Heart (tissue), 3 donors: Measurements from ENCODE around the genes CRY2, LARGE2 and ATG13.

DNA sequence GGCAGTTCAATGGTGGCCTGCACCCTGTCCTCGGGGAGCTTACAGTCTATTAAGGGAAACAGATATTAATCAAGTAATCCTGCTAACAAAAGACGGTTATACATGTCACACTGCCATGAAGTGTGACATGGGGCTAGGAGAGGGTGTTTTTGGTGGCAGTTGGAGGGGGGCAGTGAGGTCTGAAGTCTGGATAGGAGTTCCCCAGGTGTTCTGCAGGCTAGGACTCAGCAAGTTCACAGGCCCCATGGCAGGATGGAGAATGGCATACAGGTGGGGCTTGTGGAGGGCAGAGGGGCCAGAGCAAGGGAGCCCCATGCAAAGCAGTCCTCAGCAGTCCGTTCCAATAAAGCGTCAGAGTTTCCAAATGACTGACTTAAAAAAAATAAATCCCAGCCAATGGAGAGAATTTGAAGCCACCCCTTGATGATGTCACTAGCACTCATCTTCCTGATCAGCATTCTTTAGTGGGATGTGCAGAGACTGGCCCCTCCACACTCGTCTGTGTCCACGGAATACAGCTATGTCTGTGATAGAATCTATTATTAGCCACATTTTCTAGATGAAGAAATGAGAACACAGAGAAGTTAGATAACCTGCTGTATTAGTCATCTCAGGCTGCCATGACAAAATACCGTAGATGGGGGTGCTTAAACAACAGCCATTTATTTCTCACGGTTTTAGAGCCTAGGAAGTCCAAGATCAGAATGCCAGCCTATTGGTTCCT lies 32.6 kb downstream of the PRDM11 start:
- RAMPAGE, long total RNA, 2 experiments, result no peak in any of the 2 experiments

- RAMPAGE, long total RNA, 2 experiments, result no peak in any of the 2 experiments
Measured at GRCh38 chr11:45333399-45334085, 47.4 kb upstream of the SYT13 start.

DNA sequence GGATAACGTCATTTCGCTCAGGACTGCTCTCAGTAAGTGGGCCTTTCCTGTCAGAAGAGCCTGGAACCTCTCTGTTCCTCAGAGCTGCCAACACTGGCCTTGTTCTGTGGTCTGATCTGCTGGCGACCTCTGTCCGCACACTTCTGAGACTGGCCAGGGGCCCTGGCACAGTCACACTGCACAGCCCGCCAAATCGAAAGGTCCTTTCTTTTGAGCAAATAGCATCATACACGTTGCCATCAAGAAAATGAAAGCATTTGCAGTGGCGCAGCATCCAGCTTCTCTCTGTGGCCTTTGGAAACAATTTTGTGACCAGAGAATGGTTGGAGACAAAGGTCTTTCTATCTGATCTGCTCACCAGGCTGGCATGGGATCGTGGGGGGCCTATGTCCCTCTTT lies 80.1 kb upstream of the SYT13 start:
- RAMPAGE, long total RNA, 2 experiments, result no peak in any of the 2 experiments

DNA sequence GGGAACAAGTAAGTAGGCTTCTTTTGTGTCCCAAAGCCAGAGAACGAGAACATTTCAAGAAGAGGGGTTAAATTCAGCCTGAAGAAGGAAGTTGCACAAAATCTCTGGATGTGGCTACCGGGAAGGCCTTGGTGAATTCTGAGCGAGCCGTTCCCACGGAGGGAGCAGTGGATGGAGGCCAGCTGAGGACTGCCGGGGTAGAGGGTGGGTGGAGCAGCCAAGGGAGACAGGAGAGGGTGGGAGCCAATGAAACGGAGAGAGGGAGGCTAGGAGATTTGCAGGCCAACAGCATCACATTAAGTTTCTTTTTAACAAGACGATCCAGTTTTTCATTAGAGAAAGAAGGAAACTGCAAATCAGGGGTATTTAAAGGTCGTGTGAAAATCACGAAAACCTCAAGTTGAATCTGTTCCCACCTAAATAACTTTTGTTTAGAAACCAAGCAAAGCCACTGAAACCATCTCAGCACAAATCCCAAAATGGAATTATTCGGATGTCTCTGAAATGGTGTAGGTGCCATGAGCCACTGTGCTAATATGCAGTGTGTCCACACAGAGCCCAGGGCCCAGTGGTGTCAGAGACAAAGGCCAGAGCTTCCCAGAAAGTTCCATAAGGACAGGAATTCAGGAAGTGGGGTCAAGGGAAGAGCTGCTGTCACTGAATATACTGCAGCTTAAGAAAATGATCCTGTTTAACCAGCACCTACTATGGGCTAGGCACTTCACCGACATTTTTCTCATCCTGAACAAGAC lies 59.7 kb upstream of the SLC35C1 start:
- RAMPAGE, long total RNA, 2 experiments, result no peak in any of the 2 experiments

DNA sequence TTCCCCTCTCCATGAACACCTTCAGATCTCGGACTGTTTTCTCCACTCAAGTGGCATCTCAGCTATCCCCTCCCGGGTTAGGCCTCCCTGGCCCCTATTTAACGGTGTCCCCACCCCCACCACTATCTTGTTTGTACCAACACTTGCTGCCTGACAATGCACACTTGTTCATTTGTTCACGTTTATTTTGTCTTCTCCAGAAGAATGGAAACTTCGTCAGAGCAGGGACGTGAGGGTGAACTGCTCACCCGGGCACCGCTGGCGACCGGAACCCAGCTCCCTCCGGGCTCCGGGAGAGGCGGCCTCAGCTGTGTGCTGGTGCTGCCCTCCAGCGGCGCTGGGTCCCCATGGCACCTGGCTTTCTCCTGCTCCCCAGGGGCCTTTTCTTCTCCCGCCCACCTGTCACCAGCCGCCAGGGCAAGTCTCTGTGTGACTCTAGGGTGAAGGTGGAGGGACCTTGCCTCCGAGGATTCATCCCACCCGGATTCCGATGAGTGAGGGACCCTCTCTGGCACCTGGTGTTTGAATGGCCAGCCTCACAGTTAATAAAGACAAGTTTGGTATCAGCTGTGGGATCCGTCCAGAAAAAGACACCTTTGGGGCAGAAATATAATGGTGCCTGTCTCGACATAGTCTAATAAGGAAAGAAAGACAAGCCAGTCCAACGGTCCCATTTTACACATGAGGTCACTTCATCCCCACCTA lies 33.0 kb upstream of the SLC35C1 start:
- RAMPAGE, long total RNA, 2 experiments, result no peak in any of the 2 experiments

GRCh38 chr11:45798743-45799038 lies 6.3 kb upstream of the SLC35C1 start:
- RAMPAGE, long total RNA, 2 experiments, result no peak in any of the 2 experiments

GRCh38 chr11:45847390-45848429 lies at the start of gene CRY2:
CRY2 (plus strand) TSS chr11:45847475.
- RAMPAGE, long total RNA, 2 experiments, result start-site peak on the plus strand in 1 of 2 experiments, at chr11:45847472-45847493 at its widest, 195 reads per replicate

- RAMPAGE, long total RNA, 2 experiments, result no peak in any of the 2 experiments
Measured at GRCh38 chr11:45921936-45922990, at the start of gene LARGE2. LARGE2 (plus strand) TSS chr11:45922656.

DNA sequence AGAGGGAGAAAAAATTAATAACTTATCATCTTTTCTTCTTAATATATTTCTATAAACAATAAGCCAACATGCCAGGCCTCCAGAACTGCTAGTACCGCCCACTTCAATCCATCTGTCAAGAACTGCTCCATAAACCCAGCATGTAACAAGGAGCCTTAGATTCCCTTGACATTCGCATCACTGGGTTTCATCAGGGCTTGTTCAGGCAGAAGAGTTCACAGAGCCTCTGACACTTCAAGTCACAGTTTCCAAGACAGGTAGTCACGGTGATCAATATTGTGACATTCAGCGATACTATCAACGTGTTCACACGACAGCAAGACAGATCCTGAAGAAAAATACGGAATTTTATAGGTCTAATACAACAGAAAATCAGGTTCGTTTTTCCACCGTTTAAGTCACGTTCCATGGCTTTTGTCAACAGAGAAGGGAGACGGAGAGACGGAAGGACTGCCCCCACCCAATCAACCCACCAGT lies 61.8 kb downstream of the LARGE2 start:
- RAMPAGE, long total RNA, 2 experiments, result no peak in any of the 2 experiments

GRCh38 chr11:46272527-46273612 lies 4.6 kb upstream of the CREB3L1 start:
- RAMPAGE, long total RNA, 2 experiments, result no peak in any of the 2 experiments

- RAMPAGE, long total RNA, 2 experiments, result no peak in any of the 2 experiments
Measured at GRCh38 chr11:46273733-46274280, 3.7 kb upstream of the CREB3L1 start.

GRCh38 chr11:46277802-46278199 lies 339 bp downstream of the CREB3L1 start:
- RAMPAGE, long total RNA, 2 experiments, result no peak in any of the 2 experiments

DNA sequence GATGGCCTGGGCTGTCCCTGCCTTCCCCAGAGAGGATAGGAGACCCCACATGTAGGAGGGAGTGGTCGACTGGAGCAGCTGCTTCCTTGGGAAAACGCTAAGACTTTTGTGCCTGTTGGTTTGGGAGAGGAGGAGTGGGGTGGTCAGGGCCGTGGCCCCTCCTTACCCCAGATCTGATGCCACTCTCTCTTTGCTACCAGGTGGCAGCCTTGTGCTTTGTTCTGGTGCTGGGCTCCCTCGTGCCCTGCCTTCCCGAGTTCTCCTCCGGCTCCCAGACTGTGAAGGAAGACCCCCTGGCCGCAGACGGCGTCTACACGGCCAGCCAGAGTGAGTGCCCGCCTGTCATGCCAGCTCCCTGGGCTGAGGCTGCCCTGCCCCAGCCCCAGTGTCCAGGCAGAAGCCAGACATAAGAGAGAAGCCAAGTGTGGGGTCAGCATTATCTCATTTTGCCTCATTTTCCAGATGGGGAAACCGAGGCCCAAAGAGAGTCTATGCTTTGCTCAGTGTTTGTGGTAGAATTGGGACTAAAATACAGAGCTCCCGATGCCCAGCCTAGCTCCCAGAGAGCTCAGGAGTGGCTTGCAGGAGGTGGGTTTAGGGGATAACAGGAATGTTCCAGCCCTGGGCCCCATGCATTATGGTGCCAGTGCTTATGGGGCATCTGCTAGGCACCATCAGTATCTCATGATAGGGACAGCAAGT lies 30.0 kb upstream of the DGKZ start:
- RAMPAGE, long total RNA, 2 experiments, result no peak in any of the 2 experiments

DNA sequence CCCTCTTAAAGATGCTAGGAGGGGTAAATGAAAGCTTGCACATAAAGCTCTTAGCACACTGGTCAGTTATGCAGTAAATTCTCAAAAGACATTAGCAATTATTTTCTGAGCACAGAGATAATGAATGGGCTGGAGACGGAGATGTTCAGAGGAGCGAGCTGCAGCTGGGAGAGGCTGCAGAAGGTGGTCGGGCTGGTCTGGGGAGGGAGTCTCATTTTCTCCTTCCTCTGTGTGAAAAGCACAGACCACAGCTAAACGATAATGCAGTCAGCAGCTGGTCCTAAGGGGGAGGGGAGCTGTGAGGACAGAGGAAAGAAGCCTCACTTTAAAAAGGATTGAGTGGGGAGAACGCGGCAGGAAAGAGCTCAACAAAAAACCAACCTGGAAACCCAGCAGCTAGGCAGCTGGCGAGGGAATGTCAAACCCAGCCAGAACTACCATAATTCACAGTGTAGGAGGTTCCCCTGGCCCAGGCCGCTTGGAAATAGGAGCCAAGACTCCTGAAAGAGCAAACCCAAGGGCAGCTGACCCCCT lies 16.8 kb upstream of the DGKZ start:
- RAMPAGE, long total RNA, 2 experiments, result no peak in any of the 2 experiments

- RAMPAGE, long total RNA, 2 experiments, result no peak in any of the 2 experiments
Measured at GRCh38 chr11:46332432-46333775, 14.4 kb upstream of the DGKZ start.

DNA sequence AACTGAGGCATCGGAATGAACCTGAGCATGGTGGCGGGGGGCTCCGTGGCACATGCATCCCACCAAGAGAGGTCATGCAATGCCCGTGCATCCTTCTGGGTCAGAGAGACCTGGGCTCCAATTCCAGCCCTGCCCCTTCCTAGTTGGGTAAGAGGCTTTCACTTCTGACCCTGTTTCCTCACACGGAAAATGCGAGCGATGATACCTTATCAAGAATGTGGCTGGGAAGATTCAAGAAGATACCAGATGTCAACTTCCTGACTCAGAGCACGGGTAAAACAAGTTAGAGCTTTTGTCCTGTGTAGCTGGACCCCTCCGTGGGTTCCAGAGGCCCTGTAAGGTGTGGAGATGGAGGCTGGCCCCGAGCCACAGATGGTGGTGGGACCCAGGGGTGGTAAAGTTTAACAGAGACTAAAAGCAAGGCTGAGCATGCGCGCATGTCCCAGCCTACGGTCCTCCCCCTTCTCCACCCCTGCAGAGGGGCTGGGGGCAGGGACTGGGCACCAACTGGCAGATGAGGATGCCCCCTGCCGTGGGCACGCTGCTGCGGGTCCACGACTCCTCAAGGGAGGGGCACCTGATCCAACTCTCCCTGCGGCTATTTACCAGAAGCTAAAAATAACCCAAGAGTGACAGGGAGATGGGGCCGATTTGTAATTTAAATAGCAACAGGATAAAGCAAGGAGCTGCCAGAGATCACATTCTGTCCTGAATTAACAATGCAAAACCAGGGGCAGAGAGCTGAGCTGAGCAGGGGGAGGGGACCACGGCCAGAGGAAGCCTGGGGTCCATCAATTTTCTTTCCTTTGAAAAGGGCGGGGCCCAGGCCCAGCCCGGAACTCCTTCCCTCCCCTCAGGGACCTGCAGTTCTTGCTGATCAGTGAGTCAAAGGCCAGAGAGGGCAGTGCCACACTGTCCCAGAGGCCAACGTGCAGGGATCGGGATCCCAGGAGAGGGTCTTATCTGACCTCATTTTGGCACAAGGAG lies 8.4 kb upstream of the DGKZ start:
- RAMPAGE, long total RNA, 2 experiments, result no peak in any of the 2 experiments

DNA sequence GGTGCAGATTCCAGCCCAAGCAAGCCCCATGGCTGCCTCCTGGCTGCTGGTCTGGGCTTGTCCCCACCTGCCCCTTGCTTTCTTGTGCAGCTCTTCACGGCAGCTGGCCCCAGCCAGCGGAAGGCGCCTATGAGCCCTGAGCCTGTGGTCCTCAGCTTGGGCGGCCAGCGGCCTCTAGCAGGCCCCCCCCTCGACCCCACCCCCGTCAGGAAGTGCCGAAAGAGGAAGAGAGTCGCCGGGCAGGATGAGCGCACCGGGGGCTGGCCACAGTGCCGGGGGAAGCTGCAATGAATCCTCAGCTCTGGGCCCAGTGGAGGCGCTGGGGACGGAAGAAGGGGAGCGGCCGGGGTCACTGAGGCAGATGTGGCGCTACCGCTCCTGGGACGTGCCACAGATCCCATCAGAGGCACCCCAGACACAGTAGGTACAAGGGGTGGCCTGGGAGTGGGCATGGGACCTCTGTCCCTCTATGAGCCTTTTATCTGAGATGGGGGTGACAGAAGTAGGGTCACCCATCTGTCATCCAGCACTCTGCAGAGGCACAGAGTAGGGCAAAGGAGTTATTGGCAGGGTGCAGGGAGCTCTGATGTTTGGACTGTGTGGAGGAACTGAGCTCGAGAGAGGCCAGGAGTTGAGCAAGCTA lies 2.0 kb upstream of the DGKZ start:
- RAMPAGE, long total RNA, 2 experiments, result start-site peak on the plus strand in 1 of 2 experiments, centred at position 266 of the sequence, 153 reads per replicate

DNA sequence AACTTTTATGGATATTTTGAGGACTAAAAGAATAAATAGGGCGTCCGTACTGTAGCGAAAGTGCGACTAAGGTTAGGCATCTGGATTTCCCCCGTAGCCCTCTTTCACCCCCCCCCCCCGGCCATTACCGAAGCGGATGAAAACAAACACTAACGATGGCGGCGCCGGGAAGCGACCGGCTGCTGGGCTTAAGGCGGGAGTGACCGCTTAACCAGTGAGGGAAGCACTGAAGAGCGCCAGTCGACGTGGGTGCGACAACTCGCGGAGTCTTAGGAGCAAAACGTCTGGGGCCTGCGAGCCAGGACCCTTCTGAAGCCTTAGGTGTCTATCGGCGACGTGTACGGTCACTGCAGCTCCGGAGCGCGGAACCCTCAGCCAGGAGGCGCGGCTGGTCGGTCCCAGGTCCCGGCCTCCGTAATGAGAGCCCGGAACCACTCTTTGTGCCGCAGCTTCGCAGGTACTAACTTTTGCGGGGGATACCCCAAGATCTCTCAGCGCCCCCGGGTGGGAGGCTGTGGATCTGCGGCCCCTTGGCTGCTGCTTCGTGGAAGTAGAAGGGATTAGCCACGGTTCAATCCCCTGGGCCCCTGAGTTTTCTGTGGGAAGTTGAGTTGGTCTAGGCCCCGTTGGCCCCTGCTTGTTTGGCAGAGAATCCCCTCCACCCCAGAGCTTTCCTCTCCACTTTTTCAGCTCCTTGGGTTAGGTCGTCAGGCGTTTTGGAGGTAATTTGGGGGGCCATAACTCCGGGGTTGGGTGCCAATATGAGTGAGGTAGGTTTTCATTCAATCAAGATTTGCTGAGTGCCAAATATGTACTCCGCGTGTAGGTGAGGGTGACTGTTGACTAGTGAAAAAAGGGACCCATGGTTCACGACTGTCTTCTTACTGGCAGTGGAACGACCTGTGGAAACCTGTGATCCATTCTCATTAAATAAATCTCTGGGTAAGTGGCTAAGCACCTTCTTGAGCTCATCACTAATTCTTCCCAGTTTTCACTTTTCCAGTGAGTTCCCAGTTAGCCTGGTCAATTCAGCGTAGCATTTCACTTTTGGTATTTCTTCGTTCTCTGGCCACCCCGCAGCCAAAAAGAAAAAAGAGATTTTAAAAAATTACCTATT lies at the start of gene ATG13:
TSS of gene ATG13 (plus strand) at position 120 of the 1,117 bp plus-strand sequence.
- RAMPAGE, long total RNA, 2 experiments, result no peak in any of the 2 experiments

GRCh38 chr11:46678629-46679659 lies 21.5 kb downstream of the ARHGAP1 start:
- RAMPAGE, long total RNA, 2 experiments, result no peak in any of the 2 experiments

DNA sequence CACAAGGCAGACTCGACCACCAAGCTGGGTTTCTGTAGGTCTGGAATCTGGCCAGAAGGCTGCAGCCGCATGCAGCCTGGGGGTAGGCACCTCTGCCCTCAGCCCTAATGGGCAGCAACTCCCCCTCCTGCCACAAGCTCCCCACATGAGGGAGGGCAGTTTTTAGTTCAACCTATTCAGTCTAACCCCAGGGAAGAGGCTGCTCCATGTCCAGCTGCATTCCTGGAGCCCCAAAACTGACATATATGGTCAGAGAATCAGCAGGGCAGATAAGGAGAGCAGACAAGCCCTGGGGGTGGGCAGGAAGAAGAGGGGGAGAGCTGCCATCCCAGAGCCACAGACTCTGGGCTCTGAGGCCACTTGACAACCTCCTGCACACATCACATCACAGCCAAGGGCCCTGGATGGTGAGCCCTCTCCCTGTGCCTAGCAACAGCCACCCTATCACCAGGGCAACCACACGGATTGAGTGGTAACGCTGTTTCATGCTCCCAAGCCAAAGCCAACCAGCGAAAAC lies 3.2 kb downstream of the ARHGAP1 start:
- RAMPAGE, long total RNA, 2 experiments, result no peak in any of the 2 experiments